Occipital lobe (tissue), 2 donors: ENCODE measurements around the genes ATOX1 and FAM114A2.

GRCh38 chr5:150616620-150616940, 23.9 kb upstream of the SYNPO start:
- RAMPAGE, long total RNA, result no peak

- RAMPAGE, long total RNA, result no peak
Measured at GRCh38 chr5:151052049-151052394, 28.8 kb downstream of the TNIP1 start.

- RAMPAGE, long total RNA, result no peak
Measured at GRCh38 chr5:151058763-151059300, 22.0 kb downstream of the TNIP1 start.

DNA sequence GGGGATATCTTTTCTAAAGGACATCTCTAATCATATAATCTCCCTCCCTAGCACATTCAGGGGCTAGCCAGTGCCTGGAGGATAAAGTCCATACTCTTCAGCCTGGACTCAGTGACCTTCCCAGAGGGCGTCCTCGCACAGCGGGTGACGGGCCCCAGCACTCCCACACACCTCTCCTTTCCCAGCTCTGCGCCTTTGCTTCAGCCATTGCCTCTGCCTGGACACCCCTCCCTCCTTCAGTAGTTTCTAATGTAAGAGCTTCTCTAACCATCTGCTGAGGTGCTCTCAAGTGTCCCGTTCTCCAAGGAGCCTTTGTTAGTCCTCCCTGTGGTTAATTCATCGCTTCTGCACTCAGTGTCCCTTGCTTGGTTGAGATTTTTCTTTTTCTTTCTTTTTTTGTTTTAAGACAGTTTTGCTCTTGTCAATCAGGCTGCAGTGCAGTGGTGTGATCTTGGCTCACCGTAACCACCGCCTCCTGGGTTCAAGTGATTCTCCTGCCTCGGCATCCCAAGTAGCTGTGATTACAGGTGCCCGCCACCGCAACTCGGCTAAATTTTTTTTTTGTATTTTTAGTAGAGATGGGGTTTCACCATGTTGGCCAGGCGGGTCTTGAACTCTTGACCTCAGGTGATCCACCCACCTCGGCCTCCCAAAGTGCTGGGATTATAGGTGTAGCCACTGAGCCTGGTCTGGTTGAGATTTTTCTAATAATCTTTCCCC, 15.4 kb upstream of the TNIP1 start:
- RAMPAGE, long total RNA, result no peak

GRCh38 chr5:151124102-151124709, 33.4 kb downstream of the ANXA6 start:
- RAMPAGE, long total RNA, result no peak

- RAMPAGE, long total RNA, result no peak
Measured at GRCh38 chr5:151133008-151133744, 24.4 kb downstream of the ANXA6 start.

DNA sequence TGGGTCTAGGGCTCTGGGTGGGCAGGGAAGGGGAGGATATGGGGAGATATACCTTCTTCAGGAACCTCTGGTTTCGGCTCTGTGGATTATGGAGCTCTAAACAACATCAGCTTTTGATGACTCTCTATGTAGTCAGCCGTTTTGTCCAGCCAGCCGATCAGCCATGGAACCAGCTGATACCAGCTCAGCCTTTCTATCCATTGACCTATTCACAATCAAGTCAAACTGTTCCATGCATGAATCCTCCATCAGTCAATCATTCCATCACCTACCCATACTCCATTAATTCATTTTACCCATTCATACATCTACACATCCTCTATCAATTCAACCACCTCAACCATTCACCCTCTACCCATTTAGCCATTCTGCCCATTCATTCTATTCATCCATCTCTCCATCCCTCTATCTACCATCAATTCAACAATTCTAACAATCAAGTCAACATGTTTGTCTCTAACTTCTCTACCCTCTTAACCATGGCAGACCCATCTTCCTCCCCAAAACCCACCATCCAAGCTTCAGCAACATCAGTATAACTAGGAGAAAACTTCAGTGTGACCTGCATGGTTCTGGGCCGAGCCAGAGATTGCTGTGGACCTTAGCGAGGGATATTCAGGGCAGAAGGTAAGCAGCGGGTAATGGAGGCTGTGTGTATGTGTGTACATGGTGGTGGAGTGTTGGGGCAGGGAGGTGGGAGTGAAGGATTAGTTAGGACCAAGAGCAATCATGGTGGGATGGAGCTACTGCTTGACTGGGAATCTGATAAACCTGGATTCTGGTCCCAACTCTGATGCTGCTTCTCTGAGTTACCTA, 20.4 kb upstream of the ANXA6 start:
- RAMPAGE, long total RNA, result no peak

- RAMPAGE, long total RNA, result no peak
Measured at GRCh38 chr5:151678759-151679049, 8.0 kb downstream of the SPARC start.

GRCh38 chr5:151685460-151686325, 1.0 kb downstream of the SPARC start:
- RAMPAGE, long total RNA, result no peak

GRCh38 chr5:151709086-151709688, 22.5 kb upstream of the SPARC start:
- RAMPAGE, long total RNA, result no peak

DNA sequence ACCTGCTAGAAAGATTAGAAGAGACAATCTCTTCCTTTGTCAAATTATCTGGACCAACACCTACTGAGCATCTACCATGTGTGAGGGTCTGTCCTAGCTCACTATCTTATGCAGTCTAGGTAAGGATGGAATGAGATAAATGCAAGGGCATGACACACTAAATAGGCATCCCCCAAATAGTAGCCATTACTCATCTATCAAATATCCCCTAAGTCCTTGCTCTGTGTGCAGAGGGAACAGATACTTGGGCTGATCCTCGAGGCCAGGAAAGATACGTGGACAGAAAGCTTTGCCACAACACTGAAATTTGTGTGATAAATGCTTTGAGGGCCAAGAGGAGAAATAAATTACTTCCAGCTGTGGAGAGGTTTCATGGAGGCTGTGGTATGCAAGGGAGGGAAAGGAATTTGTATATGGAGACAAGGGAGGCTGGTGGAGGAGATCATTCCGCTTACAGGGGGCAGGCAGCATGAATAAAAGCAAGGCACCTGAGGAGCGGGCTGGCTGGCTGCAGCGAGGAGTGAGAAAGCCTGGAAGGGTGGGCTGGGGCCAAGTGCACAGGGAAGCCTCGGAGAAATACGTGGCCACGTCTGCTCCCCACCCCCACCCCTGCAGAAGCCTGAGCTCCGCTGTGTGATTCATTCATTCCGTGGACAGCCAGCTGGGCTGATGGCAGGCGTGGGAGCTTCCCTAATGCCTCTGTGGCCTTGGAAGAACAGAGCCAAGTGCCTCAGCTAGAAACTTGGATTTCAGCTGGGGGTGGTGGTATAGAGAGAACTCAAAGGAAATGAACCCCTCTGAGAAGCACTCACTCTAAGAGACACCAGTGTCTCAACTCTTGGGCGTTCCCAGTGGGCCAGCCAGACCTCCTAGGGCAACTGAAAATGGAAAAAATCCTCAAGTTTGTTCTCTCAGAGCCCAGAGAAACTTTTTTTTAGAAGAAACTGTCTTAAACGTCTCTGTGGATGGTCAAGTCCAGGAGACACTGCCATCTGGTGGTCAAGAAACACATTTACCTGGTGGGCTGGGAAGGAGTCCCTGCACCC, 18.3 kb downstream of the ATOX1 start:
- RAMPAGE, long total RNA, result no peak

GRCh38 chr5:151758086-151759258, at the start of gene ATOX1:
TSS of gene ATOX1 (minus strand) at chr5:151758631.
- RAMPAGE, long total RNA, result start-site peak on the minus strand at chr5:151758580-151758618, 515 and 460 reads in 2 replicates

GRCh38 chr5:152957192-152957657, 533.2 kb upstream of the GRIA1 start:
- RAMPAGE, long total RNA, result no peak

DNA sequence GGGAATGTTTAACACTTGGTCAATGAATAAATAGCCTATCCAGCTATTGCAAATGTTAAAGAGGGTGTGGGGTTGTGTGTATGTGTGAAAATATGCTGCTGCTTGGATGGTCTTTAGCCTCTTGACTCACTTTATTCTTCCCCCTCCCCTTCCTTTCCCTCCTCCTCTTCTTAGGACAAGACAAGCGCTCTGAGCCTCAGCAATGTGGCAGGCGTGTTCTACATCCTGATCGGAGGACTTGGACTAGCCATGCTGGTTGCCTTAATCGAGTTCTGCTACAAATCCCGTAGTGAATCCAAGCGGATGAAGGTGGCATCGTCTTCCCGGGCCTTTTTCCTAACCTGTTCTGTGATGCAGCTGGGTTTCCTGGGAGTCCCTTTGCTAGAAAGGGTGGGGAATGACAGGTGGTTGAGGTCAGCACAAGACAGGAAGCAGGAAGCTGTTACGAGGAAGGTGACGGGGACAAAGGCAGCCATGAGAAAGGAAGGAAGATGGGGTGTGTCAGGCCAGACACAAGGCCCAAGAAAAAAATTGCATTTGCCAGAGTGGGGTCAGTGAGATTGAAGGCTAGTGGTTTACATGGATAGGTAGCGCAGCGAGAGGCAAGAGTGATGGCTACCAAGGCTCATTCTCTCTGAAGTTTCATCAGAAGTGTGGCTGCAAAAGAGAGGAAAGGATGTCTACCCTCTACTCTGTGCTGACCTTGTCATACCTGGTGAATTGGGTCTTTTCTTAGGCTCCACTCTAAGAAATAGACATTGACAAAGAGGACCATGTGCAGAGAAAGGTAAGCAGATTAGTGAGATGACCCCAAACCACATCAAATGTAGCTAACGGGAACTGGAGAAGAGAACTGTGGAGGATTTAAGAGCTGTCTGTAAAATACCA, 236.3 kb downstream of the FAM114A2 start:
- RAMPAGE, long total RNA, result no peak

DNA sequence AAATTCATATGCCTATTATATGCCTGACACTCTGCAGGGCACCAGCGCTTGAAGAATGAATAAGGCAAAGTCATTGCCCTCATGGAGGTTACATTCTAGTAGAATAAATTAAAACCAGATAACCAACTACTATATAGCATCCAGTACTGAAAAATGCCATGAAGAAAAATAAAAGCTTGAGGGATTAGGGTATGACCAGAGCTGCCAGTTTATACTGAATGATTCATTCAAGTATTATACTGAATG, 179.2 kb downstream of the FAM114A2 start:
- RAMPAGE, long total RNA, result no peak

DNA sequence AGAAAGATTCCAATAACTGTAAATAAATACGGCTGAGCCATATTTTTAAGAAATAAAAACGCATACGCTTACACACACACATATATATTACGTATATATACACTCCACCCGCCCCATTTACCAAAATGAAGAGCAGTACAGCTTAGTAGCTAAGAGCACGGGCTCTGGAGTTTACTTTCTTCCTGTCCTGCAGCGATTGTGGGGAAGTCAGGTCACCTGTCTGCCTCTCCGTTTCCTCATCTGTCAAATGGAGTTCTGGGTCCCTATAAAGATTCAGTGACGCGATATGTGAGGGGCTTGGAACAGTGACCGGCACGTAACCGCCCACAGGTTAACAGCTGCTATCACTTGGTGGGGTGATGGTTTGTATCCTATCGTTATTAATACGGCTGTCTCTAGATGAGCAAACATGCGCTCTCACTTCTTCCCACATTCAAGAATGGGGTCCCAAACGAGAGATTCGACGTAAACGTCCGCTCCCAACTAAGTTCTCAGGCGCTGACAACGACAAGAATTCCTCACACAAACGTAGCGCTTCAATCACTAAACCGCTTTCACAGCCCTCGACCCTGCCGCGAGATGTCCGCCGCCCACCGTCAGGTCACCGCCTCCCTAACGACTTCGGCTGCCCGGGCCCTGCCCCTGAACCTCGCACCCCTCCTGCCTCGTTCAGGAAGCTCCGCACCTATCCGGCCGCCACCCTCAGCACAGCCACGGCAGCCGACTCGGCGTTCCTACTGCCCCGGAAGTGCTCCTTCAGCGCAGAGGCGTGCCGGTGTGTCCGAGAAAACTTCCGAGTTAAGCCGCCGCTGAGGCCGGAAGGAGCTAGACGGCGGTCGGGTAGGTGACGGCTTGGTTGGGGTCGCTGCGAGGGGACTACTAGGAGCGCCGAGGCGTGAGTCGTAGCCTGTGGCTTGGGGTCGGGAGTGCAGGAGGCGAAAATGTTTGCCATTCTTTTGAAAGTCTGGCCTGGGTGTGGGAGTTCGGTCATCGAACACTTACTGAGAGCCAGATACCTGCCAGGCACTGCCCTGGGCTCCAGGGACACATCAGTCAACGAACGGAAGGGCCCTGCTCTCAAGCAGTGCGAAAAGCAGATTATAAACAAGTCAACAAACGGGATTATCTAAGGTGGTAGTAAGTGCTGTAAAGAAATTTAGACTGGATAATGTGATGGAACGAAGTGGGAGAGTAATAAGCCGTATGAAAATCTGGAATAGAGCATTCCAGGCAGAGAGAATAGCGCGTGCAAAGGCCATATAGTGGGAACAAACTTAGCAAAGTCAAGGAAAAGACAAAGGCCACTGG, at the start of gene FAM114A2:
Gene FAM114A2 (minus strand): TSS at position 739 of the 1,308 bp plus-strand sequence.
- RAMPAGE, long total RNA, result start-site peak on the minus strand centred at position 729 of the sequence, 14 bp wide, 55 and 55 reads in 2 replicates; start-site peak on the plus strand centred at position 828 of the sequence, 46 bp wide, 351 and 560 reads in 2 replicates

GRCh38 chr5:154189300-154190256, 955 bp upstream of the GALNT10 start:
- RAMPAGE, long total RNA, result no peak

DNA sequence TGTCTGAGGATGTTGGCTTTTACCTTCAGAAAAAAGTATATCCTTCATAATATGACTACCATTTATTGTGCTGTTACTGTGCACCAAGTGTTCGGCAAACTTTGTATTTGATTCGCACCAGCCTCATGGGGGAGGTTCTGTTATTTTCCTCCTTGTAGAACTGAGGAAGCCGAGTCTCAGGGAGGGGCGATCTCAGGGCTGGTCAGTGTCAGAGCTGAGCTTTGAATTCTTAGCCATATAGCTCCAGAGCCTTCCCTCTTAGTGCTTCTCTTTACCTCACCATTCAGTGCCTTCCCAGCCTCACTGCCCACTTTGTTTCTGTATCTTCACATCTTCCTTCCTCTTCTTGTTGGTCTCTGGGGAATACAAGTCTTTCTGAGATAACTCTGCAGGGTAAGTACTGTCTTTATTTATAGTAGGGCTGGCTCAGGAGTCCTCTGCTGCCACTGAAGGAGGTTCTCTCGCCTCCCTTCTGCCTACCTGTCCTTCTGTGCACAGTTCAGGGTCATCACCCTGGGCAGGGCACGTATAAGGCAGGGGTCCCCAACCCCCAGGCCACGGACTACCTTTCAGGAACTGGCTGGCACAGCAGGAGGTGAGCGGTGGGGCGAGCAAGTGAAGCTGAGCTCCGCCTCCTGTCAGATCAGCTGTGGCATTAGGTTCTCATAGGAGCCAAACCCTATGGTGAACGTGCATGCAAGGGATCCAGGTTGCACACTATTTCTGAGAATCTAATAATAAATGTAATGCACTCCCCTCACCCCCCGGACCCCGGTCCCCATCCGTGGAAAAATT, 48.5 kb downstream of the GALNT10 start:
- RAMPAGE, long total RNA, result no peak

DNA sequence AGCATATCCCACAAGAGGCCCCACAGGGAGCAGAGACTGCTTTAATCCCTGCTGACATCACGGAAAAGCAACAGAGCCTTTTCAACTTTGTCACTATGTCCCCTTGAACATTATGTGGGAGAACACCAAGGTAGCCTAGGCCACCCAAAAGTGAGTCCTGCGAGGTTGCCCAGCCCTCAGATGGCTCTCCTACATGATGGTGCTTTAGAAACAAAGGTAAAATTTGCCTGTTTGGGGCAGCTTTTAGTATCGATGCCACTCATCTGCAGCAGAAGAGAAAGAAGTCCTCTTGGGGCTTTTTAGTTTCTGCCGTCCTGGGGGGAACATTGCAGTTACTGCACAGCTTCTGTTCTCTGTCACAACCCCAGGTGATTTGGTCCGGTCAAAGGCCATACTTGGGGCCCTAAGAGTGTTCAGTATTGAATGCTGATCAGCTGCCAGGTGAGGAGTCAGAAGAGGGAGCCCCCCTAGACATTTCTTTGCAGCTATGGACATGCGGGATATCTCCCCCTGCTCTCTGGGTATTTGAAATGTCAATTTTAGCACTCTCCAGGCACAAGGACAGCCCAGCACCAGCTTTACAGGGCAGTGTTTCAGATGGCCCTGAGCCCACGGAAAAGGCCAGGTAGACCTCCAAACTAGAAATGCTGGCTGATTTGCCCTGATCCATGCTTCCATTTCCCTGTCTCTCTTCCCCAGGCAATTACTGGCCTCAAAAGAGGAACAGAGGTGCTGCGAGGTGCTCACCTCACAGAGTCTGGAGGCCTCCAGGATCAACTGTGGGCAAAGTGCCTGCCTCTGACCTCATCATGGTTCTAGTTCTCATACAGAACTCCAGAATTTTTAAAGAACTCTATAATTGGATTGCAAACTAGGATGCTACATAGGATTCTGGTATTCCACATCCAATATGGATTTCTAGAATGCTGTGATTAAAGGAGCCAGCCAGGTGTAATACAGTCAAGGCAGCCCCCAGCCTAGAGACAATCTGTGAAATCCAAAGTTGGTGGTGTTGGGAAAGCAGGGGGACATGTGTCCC, 28.3 kb upstream of the SAP30L start:
- RAMPAGE, long total RNA, result no peak

DNA sequence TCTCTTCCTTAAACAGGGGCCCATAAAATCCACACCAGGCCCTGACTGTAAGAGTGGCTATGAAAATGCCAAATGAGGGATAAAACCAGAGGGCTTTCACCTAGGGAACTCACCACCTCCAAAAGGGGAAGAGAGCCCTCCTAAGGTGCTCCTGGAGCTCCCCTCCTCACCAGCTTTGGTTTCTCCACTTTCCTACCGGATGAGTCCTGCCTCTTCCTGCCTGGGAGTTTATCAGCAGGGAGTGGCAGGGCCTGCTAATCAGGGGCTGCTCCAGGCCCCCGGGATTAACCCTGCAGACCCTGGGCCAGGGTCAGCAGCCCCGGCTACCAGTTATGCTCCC, 130.3 kb upstream of the HAND1 start:
- RAMPAGE, long total RNA, result no peak